Right cardiac atrium (tissue), 1 donor: Measurements from ENCODE around the genes MRPL28 and PRR35.

DNA sequence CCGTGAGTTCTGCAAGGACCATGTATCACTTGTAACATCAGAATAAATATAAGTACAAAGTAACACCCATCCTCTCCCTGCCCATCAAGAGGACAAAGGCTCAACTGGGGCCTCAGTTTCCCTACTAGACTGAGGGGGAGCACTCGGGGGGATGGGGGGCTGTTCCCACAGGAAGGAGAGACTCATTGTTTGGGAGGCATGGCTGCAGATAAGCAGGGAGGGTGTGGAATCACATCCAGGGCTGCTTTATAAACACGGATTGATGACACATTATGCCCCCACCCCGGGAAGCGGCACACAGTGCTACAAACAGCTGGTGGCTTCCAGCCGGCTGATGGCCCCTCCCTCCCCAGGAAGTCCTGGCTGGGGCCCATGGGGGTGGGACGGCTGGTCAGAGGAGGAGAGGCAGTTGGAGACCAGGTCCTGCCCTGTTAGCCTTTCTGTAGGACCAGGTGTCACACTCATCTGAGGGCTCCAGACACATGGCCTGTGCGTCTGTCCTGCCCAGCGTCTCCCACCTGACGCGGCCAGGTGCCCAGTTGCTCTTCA is 1.4 kb upstream of the MPG start:
- PRO-cap = bidirectional peak, plus-strand start at position 394 of the sequence, minus-strand start at position 330 of the sequence

DNA sequence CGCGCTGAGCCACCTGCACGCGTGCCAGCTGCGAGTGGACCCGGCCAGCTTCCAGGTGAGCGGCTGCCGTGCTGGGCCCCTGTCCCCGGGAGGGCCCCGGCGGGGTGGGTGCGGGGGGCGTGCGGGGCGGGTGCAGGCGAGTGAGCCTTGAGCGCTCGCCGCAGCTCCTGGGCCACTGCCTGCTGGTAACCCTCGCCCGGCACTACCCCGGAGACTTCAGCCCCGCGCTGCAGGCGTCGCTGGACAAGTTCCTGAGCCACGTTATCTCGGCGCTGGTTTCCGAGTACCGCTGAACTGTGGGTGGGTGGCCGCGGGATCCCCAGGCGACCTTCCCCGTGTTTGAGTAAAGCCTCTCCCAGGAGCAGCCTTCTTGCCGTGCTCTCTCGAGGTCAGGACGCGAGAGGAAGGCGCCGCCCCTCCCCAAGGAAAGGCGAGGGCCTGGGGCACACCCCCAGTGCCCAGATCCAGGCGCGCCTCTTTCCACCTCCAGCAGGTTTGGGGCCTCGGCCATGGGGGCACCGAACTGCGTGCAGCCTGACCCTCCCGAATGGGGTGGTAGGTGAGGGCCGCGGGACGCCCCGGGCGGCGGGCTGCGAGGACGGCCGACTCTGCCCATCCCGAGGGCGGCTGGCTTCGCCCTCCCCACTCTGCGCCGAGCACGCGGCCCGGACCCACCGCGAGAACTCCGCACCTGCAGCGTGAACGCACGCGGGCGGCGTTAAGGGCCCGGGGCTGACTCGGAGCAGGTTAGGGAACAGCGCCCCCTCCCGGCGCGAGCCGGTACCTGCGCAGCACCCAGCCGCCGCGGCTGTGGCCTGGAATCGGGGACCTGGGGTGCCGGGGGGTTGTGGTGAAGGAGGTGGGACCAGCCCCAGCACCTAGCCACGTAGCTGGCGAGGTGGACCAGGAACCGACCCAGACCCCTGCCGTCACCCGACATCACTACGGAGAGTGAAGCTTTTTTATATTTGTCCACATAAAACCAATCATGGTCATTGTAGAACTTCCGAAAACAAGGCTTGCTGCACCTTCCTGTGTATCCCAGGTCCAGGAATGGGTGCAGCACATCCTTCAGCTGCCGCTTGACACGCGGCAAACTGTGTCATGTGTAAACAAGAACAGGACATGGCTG is 923 bp downstream of the HBQ1 start:
- PRO-cap = no peak

DNA sequence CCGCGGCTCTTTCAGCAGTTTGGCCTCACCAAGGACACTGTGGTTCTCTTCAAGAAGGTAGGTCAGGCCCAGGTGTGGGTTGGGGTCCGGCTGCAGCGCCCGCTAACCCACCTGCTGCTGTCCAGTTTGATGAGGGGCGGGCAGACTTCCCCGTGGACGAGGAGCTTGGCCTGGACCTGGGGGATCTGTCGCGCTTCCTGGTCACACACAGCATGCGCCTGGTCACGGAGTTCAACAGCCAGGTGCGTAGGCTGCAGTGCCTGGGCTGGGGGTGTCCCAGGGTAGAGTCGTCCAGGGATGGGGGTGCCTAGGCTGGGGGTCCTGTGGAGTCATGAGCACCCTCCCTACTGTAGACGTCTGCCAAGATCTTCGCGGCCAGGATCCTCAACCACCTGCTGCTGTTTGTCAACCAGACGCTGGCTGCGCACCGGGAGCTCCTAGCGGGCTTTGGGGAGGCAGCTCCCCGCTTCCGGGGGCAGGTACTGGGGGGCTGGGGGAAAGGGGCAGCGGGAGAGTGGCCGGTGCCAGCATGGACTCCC is 2.1 kb downstream of the PDIA2 start:
- PRO-cap = no peak

DNA sequence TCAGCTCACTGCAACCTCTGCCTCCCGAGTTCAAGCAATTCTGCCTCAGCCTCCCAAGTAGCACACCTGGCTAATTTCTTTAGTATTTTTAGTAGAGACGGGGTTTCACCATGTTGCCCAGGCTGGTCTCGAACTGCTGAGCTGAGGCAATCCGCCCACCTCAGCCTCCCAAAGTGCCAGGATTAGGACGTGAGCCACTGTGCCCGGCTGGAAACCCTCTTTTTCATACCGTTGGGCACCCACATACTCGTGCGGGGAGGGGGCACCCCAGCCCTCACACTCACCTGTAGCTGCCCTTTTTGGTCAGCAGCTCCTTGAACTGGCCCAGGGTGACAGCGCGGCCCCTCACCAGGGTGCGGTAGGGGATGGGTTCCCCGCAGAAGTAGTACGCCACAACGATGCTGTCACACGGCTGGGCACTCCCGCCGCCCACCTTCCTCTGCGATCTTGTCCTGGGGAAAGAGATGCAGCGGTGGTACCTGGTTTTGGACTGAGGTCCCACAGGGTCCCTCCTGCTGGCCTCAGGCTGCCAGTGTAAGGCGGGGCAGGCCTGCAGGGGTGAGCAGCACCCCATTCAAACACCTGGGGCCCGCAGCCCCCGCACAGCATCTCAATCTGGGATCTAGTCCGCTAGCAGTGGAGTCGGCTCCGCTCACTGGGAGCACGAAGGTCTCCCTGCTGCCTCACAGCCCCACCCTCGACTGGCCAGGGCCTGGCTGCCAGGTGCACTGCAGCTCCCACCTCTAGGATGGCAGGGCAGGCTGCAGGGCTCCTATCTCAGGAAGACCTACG is 6.4 kb downstream of the PDIA2 start:
- PRO-cap = no peak

DNA sequence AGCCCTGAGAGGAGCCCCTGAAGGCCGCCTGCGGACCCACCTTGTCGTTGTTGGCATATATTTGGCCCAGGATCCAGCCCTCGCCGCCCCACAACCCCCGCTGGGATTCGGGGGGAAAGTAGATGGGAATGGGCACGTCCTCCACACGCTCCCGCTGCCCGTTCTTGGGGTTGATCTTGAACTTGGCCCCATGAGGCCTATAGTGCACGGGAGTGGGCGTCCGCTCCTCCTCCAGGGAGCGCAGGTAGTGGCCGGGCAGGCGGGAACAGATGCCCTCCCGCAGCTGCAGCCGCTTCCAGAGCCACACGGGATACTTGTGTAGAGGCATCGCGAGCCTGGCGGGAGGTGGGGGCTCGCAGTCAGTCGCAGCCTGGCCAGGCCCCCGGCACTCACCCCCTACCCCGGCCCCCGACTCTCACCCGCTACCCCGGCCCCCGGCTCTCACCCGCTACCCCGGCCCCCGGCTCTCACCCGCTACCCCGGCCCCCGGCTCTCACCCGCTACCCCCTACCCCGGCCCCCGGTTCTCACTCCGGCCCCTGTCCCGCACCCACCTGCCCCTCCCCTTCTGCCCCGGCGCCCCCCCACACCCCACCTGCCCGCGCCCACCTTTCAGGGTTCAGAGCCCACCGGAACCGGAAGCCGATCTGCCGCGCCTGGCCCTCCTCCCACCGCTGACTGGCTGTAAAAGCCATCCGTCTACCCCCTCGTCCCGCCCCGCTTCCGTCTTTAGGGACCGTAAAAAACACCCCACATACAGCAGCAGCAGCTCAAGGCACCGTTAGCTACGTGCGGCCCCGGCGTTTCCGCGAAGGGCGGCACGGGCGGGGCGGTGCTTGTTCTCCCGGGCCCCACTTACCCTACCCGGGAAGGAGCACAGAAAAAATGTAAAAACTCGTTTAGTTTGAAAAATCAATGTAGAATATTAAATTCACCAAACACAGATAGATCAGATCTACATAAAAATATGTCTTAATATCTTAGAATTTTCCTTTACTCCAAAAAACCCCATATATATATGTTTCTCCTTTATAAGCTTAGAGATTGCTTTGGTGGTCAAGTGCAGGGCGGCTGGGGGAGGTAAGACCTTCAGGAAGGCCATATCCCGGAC is at the start of gene MRPL28:
TSS of gene MRPL28 (minus strand) at position 648 of the 1,110 bp plus-strand sequence.
- PRO-cap = bidirectional peak, plus-strand start at position 754 of the sequence, minus-strand start at position 648 of the sequence

GRCh38 chr16:426307-427139 is 1.1 kb downstream of the RAB11FIP3 start:
- PRO-cap = no peak

- PRO-cap = no peak
Observed at GRCh38 chr16:518819-519289, 8.7 kb upstream of the CAPN15 start.

- PRO-cap = bidirectional peak, plus-strand start at chr16:526916, minus-strand start at chr16:526810
Observed at GRCh38 chr16:526315-527003, 1.1 kb upstream of the CAPN15 start.

GRCh38 chr16:537742-538818 is 10.6 kb downstream of the CAPN15 start:
- PRO-cap = no peak

DNA sequence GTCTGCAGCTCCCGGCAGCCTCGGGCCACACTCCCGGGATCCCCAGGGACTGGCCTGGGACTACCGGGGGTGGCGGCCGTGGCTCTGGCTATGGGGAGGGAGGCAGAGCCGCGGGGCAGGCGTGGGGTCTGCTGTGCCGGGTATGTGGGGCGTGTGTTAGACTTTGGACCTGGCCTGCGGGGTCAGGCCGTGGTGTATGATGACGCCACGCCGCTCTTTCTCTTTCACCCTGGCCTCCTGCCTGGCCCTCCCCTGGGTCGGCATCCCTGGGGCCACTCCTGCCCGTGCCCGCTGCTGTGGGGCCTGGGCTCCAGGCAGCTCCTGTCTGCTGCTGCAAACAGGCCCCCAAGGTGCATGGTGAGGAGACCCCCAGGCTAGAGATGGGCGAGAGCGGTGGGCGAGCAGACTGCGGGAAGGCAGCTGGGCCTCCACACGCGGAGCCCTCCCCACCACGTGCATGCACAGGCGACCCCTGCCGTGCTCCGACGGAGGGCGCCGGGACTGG is 15.8 kb downstream of the CAPN15 start:
- PRO-cap = no peak

DNA sequence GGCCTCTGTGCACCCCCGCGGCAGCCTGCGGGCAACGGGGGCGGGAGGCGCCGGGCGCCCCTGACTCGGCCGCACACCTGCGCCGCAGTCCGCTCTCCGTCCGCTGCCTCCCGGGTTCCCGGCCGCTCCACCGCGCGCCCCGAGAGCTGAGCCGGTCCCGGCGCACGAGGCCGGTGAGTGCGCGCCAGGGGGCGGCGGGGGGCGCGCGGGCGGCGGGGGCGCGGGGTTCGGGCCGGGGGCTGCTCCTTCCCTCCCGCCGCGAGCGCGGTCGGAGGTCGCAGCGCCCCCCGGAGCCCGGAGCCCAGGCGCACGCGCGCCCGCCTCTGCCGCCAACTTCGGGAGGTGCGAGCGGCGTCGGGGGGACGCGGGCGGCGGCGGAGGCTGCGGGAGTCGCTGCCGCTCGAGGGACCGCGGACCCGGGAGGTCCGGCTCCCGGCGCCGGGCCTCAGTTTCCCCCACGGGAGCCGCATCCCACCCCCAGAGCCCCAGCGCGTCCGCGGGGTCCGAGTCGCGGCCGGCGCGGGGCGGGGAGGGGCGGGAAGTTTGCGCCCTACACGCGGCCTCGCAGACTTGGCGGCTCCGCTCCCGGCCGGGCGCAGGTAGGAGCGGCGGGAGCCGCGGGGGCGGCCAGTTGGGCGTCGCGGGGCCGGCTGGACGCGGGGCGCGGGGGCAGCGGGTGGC is at the start of gene PRR35:
TSS of gene PRR35 (plus strand) at position 332 of the 681 bp plus-strand sequence.
- PRO-cap = no peak

DNA sequence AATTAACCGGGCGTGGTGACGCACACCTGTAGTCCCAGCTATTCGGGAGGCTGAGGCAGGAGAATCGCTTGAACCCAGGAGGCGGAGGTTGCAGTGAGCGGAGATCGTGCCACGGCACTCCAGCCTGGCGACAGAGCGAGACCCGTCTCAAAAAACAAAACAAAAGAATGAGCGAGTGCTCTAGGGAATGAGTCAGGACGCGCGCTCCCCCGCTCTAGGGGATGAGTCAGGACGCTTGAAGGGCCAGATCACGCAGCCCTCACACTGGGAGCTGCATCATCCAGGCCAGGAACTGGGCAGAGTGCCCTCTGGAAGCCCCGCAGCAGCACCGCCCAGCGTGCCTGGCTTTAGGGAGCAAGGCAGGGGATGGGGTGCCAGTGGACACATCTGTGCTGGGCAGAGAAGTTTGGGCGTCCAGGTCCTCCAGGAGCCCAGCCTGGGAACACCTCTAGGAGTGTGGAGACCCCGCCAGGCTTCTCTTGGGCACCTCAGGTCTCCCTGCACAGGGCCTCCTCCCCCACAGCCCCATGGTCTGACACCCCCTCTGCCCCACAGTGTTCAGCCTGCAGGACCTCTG is 3.9 kb upstream of the WFIKKN1 start:
- PRO-cap = no peak

GRCh38 chr16:704473-705344 is 892 bp downstream of the FBXL16 start:
- PRO-cap = no peak

DNA sequence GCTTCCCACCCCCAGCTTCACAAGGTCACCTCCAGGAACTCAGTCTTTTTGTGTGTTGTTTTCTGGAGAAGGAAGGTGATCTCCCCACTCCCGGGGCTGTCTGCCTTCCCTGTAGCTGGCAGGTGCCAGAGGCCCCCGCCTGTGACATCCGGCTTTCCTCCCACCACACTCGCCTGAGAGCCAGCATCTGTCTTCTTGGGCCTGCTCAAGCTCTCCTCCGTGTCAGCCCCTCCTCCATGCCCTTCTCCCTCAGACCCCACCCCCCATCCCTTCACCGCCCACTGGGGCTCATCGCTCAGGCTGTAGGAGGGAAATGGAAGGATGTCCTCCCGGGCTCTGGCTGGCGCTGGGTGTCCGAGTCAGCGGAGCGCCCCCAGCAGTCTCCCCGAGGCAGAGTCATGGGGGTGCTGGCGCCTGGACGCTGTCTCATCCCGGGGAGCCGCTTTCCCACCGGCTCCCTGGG is 624 bp upstream of the ANTKMT start:
- PRO-cap = bidirectional peak, plus-strand start at position 291 of the sequence, minus-strand start at position 189 of the sequence; bidirectional peak, plus-strand start at position 312 of the sequence, minus-strand start at position 352 of the sequence

DNA sequence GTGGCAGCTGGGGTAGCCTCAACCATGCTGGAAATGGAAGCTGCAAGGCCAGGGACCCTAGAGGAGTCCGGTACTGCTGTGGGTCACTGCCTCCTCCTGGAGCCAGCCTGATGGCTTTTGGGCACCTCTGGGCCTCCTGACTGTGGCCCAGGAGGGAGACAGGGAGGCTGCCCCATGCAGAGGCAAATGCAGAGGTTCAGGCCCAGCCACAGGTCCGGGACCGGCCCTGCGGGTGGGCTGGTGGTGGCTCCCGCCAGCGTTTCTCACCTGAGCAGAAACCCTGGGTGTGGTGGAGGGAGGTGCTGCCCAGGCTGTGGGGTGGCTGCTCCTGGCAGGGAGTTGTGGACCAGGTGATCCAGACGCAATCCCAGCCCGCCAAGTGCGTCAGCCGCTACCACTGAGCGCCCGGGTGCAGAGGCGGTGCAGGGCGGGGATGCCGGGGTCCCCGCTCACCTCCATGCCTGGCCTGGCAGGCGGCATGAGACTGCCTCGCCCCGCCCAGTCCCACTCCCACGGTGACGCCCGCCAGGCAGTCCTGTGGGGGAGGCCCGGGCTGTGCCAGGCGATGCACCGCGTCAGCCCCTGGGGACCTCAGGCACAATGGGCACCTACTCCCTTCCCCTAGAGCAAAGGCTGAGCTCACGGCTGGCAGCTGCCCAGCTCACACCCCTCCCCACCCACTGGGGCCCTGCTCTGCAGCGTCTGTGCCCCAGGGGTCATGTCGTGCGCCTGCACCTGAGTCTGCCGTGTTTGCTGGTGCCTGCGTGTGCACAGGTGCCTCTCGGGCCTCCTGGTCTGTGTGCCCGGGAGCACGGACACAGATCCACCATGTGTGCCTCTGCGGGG is 5.5 kb downstream of the RPUSD1 start:
- PRO-cap = no peak

- PRO-cap = no peak
Observed at GRCh38 chr16:854202-855158, 53.9 kb upstream of the GNG13 start.

- PRO-cap = no peak
Observed at GRCh38 chr16:969881-970376, 855 bp downstream of the LMF1 start.

GRCh38 chr16:979356-979800 is 2.2 kb upstream of the SOX8 start:
- PRO-cap = no peak

- PRO-cap = no peak
Observed at GRCh38 chr16:1014532-1015305, 33.1 kb downstream of the SOX8 start.

- PRO-cap = no peak
Observed at GRCh38 chr16:1206475-1207436, 18.3 kb downstream of the TPSG1 start.